ENCODE data around the genes GUCA2B and RIMKLA.

GRCh38 chr1:41486240-41487369 is 2.1 kb upstream of the EDN2 start:
- PRO-cap, 2 experiments: no peak in any of the 2 experiments

DNA sequence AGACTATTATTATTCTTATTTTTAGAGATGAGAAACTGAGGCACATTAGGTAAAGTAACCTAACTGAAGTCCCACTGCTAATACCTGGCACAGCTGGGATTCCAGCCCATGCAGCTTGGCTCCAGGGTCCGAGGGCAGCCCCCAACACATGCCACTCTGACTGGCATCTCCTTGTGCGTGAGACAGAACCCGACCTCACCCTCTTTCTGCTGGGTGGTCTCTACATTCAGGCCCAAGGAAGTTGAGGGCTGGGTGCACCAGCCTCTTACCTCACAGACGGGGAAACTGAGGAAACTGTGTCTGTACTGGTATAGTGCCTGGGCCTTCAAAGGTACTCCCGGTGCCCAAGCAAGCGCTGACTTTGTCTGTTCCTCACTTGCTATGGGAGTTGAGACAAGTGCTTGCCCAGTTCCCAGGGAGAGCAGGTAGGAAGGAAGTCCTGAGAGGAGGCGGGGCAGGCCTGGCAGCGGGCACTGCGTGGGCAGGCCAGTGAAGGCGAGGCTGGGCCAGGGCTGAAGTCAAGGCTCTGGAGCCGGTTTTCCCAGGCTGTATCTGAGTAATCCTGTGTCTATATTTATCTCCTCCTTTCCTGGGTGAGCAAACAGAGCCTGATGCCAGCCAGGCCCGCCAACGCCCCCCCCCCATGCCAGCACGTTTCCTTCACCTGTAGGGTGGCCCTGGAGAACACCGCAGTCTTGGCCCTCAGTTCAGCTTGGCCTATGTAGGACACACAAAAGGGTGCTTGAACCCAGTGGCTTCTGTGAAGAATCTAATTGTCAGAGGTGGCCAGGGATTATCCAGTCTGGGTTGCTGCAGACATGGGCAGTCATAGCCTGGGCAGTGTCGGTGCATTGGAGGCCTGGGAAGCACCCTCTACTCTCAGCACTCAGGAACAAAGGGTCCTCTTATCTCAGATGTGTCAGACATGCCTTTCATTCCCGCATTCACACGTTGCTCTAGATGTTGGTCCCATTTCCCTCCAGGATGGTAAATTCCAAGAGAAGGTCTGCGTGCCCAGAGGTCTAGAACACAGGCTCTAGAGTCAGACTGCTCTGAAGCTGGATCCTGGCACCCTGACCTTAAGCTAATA is 16.0 kb upstream of the EDN2 start:
- PRO-cap, 2 experiments: no peak in any of the 2 experiments

DNA sequence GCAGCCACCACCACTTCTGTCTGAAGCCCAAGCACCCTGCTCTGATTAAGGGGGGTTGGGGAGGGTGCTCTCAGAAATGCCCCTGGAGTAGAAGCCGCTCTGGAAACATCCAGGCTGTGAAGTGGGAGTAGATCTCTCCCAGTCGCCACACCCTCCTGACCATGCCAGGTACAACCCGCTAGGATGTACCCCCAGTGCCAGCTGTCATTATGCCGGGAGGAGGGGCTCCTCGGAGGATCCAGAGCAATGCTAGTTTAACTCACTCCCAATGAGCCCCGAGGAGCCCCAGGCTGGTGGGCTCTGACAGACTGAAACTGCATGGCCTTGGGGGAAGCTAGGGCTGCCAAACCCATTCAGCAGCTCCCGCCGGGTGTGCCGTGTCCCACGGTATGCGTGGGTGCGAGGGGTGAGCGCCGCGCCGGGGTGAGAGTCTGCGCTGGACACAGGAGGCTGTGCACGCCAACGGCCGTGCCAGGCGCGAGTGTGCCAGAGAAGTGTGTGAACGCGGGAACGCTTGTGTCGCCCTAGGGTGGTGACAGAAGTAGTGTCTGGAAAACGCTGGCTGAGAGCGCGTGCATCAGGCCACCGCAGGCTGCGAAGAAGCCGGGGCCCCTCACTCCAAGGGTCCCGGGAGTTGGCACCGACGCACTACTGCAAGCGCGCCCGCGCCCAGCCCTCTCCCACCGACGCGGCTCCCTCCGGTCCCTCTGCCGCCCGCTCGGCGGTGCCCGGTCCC is 177.0 kb upstream of the EDN2 start:
- PRO-cap, 2 experiments: no peak in any of the 2 experiments

DNA sequence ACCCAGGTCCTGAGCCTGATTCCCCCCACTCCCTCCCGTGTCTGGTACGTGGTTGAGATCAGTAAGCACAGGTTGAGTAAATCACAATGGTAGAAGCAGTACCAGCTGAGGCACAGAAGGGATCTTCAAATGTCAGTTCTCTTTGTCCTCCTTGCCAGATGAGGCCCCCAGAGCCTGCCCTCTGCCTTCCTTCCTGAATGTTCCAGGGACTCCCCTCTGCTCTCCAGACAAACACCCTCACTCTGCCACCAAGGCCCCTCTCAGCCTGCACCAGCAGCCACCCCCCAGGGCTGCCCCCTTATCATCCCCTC is 112.8 kb downstream of the HIVEP3 start:
- PRO-cap, 2 experiments: no peak in any of the 2 experiments

- PRO-cap, 2 experiments: no peak in any of the 2 experiments
These were observed 65.7 kb downstream of the HIVEP3 start for GRCh38 chr1:41853044-41853419.

DNA sequence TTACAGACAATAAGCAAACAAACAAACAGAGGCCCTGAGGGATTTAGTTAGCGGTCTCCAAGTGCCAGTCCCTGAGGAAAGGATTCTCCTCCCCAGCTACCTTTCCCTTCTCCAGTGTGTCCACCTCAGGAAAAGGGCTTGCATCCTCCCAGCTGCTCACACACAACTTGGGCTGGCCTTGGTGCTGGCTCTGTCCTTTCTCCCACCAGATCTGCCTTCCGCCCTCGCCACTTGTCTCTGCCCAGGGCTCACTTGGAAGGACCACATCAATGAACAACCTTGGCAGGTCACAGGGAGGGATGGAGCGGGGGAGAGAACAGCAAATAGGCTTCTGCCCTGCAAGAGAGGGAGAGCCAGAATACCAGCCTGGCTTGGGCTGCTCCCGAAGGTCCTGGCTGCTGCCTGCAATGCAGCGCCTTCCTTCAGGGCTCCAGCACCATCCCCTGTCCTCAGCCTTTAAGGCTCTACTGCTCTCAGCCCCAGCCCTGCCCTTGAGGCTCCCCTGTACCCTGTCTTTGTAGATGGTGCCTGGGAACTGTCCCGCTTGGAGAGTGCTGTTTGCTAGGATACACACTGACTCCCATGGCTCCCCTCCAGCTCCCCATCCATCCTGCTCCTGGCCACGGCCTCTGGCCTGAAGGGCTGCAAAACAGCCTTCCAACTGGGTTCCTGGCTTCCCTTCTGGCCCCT is 43.8 kb downstream of the HIVEP3 start:
- PRO-cap, 2 experiments: no peak in any of the 2 experiments

DNA sequence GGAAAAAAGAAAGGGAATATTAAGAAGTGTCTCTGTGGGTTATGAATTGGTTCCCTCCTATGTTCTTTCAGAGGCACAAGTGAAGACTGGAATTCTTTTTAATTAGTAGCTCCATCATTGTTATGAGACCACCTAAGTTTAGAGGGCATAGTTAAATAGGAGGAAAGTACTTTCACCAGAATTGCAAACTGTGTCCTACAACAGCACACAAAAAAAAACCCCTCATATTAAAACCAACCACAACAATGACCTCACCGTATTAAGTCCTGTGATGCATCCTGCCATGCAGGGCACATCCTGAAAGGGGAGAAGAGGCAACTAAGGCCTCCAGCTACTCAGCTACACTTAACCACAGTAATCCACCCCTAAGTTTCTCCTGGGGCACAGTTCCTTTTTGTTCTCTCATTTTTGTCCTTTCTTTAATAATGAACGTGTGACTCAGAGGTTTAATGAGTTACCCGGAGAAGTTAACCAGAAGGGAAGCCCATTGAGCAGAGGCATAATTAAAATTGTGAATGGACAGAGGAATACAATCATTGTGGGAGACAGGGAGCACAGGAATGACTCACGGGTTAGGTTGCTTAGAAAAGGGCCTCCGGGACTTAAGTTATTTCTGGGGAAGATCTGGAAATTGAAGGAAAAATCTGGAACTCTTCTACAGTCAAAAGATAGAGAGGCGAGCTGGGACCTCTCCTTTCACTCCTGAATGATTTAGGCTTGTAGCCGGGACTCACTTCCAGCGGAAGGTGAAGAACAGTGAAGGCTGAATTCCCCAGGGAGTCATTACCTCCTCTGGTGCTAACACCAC is 36.8 kb upstream of the HIVEP3 start:
- PRO-cap, 2 experiments: no peak in any of the 2 experiments

- PRO-cap, 2 experiments: no peak in any of the 2 experiments
These were observed at the start of gene GUCA2B for GRCh38 chr1:42153126-42153604. GUCA2B (plus strand) TSS chr1:42153410.

- PRO-cap, 2 experiments: no peak in any of the 2 experiments
These were observed 36.0 kb downstream of the FOXJ3 start for GRCh38 chr1:42298681-42299801.

DNA sequence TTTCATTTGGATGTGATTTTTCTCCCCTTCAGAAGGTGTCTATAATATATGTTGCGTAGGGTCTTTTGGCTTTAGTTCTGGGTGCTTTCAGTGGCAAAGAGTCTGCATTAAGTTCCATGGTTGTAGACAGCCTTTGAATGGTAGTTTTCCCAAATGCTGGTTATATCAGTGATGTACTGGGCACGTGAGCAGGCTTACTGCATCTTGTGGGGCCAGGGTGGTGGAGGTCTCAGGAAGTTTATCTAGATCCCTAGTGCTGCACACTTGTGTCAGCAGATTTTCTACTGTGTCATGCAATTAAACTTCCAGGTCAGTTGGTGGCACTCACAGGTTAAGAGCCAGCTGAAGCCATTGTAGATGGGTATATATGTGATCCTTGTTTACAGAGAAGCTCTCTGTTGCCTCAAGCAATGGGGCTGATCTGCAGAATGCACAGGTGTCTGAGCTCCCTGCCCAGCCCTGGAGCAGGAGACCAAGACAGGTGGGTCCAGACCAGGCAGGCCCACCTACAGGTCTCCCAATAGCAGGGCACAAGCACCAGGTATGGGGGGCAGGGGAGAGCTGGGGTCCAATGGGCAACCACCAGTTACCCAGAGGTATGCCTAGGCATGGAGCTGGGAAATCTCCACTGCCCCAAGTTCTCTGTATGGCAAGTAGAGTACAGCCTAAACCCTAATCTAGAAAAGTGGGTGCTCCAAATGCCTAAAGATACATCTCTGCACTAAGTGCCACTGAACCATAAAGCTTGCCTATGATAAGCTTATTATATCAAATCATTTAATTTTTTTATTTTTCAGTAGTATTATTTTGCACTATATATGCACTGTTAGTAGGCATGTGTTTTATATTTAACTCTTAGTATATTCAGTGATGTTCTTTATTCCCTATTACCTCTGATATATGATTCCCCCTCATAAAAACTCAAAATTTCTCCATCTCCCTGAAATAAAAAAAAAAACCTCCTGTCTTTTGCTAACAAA is 32.8 kb downstream of the FOXJ3 start:
- PRO-cap, 2 experiments: no peak in any of the 2 experiments

- PRO-cap, 2 experiments: peak in 1 of 2 experiments; most common plus-strand start chr1:42380794 (in 1); most common minus-strand start chr1:42380672 (in 1)
These were observed at the start of gene RIMKLA for GRCh38 chr1:42380291-42381325. RIMKLA (plus strand) TSS chr1:42380792.

DNA sequence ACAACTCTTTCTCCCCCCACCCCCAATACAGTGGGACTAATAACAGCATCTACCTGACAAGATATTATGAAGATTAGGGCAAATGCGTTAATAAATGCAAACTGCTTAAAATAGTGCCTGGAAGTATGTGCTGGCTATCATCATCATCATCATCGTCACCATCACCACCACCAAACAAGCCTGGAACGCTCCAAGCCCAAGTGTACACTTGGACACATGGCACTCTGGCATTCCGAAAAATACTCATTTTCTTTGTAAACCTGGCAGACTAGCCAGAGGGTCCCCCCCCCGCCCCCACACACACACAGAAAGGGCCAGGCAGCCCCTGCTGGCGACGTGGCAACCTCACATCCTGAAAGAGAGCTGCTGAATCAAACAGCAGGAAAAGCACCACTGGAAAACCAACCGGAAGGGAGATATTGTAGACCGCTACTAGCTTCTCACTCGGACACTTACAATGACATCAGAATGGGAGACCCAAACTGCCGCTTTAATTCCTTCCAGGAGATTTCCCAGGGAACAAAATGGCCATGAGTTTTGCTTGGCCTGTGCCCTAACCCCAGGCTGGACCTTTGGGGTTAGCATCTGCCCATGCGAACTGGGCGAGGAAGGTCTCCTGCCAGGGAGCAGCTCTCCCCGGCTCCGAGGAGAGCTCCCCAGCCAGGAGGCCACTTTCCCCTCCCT is 959 bp downstream of the P3H1 start:
- PRO-cap, 2 experiments: no peak in any of the 2 experiments

DNA sequence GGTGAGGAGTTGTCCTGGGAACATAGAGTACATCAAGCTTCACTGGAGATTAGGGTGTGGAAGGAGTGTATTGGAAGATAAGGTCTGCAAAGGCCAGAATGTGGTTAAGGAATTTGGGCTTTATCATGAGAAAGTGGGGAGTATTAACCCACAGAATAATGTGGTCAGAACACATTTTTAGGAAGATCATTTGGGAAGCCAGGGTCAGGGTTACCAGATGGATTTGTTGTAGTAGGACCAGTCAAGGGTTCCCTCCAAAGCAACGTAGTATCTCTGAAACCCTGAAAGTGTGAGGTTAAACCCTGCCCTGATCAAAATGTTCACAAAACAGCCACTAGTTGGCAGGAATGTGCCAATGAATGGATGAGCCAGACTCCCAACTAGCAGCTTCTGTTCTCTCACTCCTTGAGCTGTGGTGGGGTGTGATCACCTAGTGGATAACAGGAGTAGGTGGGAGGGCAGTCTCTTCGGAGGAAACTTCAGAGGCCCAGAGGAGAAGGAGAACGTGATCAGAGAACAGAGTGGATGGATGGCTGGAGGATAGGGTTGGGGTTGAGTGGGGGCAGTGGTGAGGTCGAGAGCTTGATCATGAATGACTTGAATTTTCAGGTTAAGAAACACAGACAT is 35.8 kb downstream of the SLC2A1 start:
- PRO-cap, 2 experiments: no peak in any of the 2 experiments

DNA sequence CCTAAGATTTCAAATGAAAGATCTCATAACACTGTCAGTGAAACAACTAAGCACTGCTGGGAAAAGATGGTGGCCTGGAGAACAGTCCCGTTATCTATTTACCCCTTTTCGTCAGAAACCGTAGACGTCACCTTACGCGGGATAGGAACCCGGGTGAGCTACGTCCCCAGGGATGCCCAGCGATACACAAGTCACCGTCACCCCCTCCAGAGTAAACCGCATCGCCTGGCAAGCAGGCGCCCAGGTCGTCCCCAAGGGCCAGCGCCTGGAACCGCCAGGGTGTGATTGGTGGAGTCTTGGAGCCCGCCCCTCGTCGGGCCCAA is 34.7 kb downstream of the SLC2A1 start:
- PRO-cap, 2 experiments: peak in 1 of 2 experiments; most common minus-strand start position 287 of the sequence (in 1)

DNA sequence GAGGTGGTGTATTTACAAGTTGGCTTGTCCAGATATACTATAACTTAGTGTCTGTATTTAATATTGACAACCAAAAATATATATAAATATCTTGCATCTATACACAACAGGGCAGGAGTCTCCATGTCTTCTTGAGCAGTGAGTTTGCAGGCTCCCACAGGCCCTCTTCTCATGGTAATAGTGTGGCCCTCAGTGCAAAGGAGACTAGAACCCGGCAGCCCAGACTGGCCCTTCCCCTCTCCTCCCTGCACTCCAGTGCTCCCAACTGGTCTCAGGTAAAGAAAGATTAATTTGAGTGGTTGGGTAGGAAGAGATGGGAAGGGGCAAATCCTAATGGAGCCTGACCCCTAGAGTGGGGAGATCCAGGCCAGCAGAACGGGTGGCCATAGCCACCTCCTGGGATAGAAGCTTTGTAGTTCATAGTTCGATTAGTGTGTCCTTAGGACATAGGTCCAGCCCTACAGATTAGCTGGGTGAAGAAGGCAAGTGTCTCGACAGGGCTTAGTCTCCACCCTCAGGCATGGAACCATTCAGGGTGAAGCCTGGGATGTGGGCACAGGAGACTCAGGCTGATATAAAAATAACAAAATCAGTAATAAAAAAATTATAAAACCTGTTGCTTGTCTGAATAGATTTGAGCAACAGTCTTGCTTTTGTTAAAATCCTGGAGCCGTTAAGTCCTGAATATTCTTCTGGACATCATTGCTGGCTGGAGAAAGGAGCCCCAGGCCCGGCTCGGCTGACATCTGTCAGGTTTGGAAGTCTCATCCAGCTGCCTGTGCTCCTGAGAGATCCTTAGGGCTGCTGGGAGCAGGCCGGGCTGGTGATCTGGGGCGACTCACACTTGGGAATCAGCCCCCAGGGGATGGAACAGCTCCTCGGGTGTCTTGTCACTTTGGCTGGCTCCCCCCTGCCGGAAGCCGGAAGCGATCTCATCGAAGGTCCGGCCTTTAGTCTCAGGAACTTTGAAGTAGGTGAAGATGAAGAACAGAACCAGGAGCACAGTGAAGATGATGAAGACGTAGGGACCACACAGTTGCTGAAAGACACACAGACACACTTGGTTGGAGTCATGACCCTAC is 32.1 kb downstream of the SLC2A1 start:
- PRO-cap, 2 experiments: no peak in any of the 2 experiments

DNA sequence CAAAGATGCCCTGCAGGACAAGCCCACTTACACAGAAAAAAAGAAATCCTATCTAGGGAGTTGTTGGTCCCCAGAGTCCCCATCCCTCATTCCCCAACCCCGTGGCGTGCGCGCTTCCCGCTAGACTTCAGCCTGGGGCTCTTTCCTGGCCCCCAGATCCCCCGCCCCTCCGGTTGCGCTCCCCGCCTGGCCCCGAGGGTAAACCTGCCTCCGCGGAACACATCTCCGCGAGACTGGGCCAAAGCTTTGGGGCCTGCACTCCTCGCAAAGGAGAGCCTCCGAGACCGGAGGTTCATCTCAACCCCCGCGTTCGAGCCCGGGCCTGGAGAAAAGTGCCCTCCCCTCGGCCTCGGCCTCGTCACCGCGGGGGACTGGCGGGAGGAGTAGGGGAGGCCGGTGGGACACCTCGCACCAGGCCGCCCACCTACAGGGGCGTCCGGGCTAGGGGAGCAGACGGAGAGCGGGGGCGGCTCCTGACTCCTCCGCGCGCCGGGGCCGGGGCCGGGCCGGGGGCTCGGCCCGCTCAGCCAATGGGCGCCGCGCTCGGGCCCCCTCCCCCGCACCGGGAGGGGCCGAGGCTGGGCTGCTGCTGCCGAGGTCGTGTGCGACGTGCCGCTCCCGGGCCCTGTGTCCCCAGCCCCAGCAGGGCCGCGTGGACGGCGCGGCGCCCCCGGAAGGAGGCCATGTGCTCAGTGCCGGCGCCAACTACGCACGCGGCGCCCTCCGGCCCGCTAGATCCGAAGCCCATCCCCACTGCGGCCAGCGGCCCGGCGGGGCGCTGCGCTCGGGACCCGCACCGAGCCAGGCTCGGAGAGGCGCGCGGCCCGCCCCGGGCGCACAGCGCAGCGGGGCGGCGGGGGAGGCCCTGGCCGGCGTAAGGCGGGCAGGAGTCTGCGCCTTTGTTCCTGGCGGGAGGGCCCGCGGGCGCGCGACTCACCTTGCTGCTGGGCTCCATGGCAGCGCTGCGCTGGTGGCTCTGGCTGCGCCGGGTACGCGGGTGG is 671 bp downstream of the SLC2A1 start:
- PRO-cap, 2 experiments: peak in 1 of 2 experiments; most common plus-strand start position 230 of the sequence (in 1); most common minus-strand start position 154 of the sequence (in 1)

DNA sequence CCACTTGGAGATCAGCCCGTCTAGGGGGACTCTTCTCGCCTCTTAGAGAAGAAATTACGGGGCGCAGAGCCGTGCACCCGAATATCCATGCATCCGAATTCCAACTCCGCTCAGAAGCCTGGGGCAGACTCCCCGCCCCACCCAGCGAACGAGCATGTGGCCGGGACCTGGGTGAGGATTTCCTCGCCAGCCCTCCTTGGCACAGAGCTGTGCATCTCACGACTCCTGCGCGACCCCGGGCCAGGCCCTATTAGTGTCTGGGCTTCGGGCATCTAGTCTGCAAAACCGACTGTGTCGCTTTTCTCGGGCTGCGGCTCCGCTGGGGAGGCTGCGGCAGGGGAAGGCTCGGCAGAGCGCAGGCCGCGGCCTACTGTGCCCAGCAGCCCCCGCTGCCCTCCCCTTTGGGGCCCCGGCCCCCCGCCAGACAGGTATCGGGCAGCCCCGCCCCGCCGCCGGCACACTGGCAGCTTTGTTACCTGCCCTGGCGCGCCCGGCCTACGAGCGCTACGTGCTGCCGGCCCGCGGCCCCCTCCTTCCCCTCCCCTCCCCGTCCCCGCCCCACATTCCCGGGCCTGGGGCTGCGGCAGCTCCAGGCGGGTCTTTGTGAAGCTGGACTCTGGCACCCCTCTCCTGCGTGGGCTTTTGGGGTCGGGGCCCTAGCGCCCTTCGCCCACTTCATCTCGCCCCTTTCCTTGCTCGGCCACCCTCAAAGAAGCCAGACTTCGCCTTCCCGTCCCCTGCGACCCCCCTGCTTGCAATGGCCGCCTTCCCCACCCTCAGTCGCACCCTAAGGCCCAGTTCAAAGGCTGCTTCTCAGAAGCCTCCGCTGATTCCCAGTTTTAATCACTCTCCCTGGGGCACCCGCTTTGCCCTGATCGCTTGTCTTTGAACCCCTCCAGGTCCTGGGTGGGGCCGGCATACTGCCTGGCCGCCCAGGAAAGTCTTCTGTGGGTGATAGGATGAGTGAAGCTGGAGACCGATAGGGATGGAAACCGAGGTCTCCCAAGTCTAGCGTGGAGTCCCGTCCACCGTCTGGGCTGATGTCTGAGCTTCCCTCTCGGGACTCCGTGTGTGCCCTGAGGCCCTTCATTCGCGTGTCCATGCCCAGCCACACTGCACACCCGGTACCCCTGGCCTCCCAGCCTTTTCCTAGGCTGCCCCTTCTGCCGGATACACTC is 48.9 kb upstream of the SLC2A1 start:
- PRO-cap, 2 experiments: no peak in any of the 2 experiments

DNA sequence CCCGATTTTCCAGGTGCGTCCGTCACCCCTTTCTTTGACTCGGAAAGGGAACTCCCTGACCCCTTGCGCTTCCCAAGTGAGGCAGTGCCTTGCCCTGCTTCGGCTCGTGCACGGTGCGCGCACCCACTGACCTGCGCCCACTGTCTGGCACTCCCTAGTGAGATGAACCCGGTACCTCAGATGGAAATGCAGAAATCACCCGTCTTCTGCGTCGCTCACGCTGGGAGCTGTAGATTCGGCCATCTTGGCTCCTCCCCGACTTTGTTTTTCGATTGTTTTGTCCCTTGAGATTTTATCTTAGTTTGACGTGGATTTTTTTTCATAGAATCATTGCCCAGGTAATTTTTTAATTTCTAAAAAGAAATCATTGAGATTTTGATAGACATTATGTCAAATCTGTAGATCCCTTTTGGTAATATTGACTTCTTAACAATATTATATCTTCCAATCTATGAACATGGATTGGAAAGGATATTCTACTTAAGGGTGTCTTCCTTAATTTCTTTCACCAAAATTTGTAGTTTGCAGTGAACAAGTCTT is 27.4 kb upstream of the CFAP144 start:
- PRO-cap, 2 experiments: no peak in any of the 2 experiments

GRCh38 chr1:43137404-43138121 is 10.1 kb upstream of the CFAP144 start:
- PRO-cap, 2 experiments: peak in 1 of 2 experiments; most common minus-strand start chr1:43137658 (in 1)

DNA sequence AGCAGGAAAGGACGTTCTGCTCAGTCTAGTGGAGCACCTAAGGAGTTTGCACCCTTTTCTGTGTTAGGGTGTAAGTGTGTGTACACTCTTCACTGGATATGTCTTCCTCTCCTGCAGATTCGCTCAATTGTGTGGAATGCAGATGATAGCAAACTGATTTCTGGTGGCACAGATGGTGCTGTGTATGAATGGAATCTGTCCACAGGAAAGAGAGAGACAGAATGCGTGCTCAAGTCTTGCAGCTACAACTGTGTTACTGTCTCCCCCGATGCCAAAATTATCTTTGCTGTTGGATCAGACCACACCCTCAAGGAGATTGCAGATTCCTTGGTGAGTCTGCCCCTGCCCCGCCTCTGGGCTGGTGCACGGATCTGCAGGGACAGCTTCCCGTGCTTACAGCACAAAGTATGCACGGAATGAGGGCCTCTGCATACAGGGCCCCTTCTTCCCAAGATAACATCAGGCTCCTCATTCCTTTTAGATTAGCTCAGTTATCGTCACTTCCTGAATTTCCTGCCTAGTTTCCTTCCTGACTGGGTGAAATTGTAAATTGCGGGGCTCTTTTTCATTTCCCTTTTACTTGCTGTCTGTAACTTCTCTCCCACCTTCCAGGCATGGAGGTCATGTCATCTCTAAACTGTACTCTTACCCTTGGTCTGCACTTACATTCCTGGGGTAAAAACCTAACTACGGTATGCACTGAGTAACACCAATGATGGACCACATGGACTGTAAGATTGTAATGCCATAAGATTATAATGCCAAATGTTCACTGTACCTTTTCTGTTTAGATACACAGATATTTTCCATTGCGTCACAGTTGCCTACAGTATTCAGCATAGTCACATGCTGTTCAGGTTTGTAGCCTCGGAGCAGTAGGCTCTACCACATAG is 34.7 kb downstream of the CFAP57 start:
- PRO-cap, 2 experiments: peak in 1 of 2 experiments; most common plus-strand start position 403 of the sequence (in 1); most common minus-strand start position 131 of the sequence (in 1)

Data from cerebral cortex (tissue), 2 donors.